Gastroesophageal sphincter (tissue), 4 donors: ENCODE measurements around the gene CENPS.

- PRO-cap: no peak
- RAMPAGE, long total RNA, 4 experiments: no peak in any of the 4 experiments
Measured at GRCh38 chr1:9337599-9338355, 45.1 kb downstream of the SPSB1 start.

- PRO-cap: unidirectional peak, minus-strand start at chr1:9429470
- RAMPAGE, long total RNA, 4 experiments: no peak in any of the 4 experiments
Measured at GRCh38 chr1:9429360-9429928, 109.8 kb upstream of the SLC25A33 start.

DNA sequence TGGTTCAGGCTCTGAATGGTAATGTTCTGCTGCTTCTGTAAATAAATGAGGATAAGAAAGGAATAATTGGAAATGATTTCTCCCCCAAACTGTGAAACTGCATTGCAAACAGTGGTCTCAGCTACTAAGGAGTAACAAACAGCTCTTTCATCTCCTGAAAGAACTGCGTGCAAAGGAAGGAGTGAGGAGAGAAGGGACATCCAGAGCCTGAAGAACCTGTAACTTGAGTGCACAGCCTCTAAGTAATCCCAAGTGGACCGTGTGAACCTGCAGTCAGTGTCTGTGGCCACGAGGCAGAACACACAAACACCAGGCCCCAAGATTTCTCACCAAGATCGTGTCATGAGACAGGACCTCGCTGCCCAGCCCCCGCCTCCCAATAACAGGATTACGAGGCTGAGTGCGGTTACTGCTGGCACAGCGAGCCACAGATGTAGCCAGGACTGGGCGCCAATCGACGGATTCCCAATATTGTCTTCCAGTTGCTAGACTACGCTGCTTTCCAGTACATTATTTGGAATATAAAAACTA lies 101.4 kb upstream of the SLC25A33 start:
- PRO-cap: bidirectional peak, plus-strand start at position 272 of the sequence, minus-strand start at position 216 of the sequence
- RAMPAGE, long total RNA, 4 experiments: no peak in any of the 4 experiments

DNA sequence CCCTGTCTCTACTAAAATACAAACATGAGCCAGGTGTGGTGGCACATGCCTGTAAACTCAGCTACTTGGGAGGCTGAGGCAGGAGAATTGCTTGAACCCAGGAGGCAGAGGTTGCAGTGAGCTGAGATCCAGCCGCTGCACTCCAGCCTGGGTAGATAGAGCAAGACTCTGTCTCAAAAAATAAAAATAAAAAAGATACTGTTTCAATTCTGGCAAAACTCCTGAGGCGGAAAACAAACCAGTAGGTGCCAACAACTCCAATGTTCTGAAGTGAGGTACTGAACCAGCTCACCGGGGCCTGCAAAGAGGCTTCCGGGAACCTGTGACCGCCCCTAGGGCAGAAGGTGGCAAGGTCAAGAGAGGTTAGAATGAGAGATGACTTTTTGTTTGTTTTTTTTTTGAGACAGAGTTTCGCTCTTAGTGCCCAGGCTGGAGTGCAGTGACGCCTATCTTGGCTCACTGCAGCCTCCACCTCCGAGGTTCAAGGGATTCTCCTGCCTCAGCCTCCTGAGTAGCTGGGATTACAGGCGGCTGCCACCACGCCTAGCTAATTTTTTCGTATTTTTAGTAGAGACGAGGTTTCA lies 92.1 kb upstream of the SLC25A33 start:
- PRO-cap: no peak
- RAMPAGE, long total RNA, 4 experiments: no peak in any of the 4 experiments

- PRO-cap: no peak
- RAMPAGE, long total RNA, 4 experiments: no peak in any of the 4 experiments
Measured at GRCh38 chr1:9448266-9448899, 90.9 kb upstream of the SLC25A33 start.

GRCh38 chr1:9459668-9460559 lies 79.4 kb upstream of the SLC25A33 start:
- PRO-cap: no peak
- RAMPAGE, long total RNA, 4 experiments: no peak in any of the 4 experiments

DNA sequence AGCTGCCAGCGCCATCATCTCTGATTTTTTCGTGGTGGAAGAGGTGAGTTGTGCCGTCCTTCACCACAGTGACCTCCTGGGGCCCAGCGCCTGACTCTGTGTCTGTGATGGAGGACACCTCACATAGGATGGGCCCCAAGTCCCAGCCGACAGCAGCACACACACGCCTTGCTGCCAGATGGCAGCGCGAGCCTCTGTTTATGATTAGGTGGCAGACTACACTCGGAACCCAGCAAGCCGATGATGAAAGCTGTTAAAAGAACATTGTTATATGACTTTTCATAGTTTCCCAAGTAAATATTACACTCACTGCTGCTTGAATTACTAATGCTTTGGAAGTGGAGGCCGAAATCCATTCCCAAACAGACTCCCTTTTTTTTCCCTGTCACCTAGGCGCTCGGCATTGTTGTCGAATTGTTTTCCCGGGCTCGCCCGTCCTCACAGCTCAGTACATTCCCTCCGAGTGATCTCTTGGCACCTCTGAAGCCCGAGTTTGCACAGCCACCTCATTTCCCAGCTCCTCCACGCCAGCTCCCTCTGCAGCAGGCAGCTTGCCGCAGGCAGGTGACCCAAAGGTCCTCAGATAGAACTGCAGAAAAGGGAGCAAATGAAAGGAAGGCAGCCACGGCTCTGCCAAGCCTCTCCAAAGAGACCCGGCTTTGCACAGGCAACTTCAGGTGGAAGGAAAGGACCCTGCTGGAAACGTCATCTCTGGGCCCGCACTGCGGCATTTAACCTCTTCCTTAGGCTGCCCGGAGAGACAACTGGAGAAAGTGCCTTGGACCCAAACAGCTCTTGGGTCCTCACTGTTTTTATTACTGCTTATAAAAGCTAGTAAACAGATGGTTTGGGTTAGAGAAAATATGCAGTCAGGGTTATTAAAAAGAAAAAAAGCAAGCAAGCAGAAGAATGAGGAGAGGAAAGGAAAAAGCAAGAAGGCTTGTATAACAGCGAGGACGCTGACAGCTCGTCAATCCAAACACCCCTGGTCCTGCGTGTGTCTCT lies 72.2 kb upstream of the SLC25A33 start:
- PRO-cap: bidirectional peak, plus-strand start at position 521 of the sequence, minus-strand start at position 196 of the sequence
- RAMPAGE, long total RNA, 4 experiments: no peak in any of the 4 experiments

GRCh38 chr1:9501016-9501616 lies 38.1 kb upstream of the SLC25A33 start:
- PRO-cap: no peak
- RAMPAGE, long total RNA, 4 experiments: no peak in any of the 4 experiments

DNA sequence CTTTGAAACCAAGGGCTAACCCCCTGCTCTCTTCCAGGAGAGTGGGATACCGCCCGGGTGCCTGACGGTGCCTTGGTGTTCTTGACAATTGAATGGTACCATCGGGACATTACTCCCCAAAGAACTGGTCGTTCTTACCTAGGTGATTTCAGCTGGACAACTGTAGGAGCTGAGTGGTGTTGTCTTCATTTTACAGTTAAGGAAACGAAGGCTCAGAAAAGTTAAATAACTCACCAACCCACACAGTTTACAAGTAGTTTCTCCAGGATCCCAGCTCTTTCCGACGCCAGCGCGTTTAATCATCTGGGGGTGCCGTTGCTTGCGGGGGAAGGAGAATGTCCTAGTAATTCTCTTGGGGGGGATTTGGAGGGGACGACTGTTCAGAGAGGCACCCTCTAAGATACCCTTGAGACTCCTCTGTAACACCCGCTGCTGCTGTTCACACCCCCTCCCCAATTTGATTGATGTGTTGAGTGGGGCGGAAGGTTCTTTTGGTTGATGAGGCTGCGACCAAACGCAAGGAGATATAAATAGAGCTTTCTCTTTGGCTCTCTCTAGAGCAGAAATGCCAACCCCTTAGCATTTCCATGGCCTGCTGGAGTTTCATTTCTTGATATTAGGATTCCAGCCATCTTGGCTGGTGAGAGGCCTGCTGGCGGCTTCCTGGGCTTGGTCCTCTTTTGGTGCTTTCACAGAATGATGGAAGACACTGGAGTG lies 1.8 kb downstream of the PIK3CD start:
- PRO-cap: no peak
- RAMPAGE, long total RNA, 4 experiments: no peak in any of the 4 experiments

DNA sequence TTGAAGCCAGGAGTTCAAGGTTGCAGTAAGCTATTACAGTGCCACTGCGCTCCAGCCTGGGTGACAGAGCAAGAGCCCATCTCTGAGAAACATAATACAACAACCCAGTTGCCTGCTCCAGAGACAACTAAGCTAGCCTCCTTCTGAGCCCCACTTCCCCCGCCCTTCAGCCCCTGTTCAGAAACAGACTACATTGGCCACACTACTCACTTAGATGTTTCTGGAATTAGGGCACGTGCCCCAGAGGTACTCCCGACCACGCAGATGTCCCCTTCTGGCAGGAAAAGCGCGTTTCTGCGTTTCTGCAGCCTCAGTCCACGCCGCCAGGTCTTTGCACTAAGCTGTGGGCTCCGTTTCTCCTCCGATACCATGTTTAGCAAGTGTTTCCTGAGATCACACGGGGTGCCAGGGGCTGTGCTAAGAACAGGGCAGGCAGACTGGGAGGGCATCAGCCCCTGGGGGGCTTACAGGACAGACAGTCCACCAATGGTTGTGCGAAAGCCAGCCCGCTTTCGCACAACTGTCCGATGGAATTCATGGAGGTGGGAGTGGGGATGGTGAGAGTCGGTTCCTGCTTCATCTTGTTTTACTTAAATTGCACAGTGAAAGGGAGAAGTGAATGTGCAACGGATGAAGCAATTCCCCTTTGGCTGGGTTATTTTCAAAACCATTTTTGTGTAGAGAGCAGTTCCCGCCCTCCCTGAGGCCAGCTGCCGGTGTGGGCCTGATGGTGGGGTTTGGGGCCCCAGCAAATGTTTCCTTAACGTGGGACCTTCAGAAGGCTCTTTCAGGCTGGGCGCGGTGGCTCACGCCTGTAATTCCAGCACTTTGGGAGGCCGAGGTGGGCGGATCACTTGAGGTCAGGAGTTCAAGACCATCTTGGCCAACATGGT lies 2.7 kb downstream of the PIK3CD start:
- PRO-cap: unidirectional peak, minus-strand start at position 588 of the sequence
- RAMPAGE, long total RNA, 4 experiments: no peak in any of the 4 experiments

DNA sequence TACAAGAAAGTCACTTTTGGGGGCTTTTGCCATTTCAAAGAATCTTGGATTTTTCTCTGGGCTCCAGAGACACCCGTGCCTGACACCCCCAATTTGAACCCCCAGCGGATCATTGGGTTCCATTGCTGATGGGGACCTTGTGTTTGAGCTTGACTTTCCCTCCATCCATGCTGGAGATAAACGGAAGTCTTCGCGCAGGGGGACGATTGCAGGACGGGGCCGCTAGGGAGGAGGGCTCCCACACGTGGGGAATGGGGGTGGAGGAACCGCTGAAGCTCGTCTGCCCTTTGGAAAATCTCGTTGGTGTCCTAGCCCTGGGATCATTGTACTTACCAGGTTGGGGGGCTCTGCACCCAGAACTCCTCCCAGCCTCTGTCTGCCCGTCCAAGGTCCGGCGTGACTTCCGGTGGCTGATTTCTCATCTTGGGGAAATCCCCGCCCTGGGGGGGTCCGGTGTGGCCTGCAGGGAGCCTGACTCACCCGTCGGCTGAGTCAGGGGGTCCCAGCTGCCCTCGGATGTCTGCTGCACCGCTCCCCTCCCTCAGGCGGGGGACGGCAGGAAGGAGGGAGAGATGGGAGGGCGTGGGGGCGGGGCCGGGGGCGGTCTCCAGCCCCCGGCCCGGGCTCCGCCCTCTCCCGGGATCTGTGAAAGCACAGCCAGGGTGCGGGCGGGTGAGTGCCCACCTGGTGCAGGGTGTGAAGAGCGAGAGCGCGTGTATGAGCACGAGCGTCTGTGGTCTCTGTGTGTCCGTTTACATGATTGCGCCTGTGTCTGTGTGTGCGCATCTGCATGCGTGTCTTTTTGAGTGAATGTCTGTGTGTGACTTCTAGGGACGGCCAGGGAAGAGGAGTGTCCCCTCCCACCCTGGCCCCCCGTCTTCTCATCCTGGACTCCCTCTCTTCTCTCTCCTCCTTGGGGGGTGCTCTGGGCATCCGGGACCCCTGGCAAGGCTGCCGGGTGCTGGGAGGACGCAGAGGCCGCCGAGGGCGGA lies 35.8 kb downstream of the PIK3CD start:
- PRO-cap: no peak
- RAMPAGE, long total RNA, 4 experiments: start-site peak on the minus strand in 2 of 4 experiments, centred at positions 552 to 558 of the sequence, 25 to 85 reads per replicate

DNA sequence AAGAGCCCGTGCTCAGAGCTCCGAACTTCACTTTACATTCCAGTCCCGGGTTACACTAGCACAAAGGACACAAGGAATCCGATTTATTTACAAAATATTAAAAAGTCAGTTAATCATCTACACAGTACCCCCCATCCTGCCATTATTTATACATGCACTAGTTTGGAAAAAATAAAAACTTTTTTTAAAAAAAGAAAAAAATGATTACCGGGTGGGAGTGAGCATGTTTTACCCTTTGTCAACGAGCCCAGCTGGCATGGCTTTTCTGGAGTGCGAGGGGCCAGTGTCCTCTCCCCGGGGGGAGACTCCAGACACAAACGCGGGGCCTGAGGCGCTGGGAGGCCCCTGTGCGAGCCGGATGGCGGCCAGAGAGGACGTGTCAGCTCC lies 78.4 kb downstream of the PIK3CD start:
- PRO-cap: no peak
- RAMPAGE, long total RNA, 4 experiments: no peak in any of the 4 experiments

GRCh38 chr1:9931874-9932240 lies 11.3 kb downstream of the LZIC start:
- PRO-cap: no peak
- RAMPAGE, long total RNA, 4 experiments: no peak in any of the 4 experiments

DNA sequence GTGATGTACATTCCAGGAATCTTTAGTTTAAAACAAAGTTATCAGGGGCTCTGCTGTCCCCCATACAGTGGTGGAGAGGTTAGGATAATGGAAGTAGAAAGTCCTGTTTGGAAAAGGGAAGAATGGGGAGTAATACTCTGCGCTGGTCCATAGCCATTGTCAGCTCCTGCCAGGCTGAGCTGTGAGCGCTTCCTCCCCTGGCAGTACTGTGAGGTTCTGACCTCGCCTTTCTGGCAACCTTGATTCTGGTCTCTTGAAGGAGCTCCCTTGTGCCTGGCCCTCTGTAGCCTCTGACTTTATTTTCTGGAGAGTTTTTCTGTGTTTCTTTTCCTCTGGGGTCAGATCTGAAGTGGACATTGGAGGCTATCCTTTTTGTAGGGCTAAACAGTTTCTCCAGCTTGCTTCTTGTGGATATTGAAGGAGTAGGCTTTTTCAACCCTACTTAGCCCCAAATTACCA lies 13.6 kb downstream of the UBE4B start:
- PRO-cap: unidirectional peak, minus-strand start at position 210 of the sequence
- RAMPAGE, long total RNA, 4 experiments: no peak in any of the 4 experiments

DNA sequence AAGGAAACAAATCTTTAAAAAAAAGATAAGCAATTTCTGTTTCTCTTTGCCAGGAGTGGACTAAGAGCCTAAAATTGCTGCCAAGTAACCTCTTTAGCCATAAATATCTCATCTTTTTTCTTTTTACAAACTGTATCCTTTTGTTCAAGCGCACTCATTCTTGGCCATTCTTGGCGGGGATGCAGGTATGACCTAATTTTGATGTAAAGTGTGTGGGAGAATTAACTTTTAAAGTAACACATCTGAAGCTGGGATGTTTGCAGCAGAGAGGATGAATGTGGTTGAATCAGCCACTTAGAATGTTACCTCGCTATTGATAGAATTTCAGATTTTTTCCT lies 13.4 kb upstream of the KIF1B start:
- PRO-cap: no peak
- RAMPAGE, long total RNA, 4 experiments: no peak in any of the 4 experiments

GRCh38 chr1:10209543-10210414 lies 591 bp upstream of the KIF1B start:
- PRO-cap: bidirectional peak, plus-strand start at chr1:10210044, minus-strand start at chr1:10209924; bidirectional peak, plus-strand start at chr1:10210573, minus-strand start at chr1:10210327
- RAMPAGE, long total RNA, 4 experiments: no peak in any of the 4 experiments

GRCh38 chr1:10425675-10426464 lies 4.4 kb upstream of the CENPS start:
- PRO-cap: no peak
- RAMPAGE, long total RNA, 4 experiments: no peak in any of the 4 experiments

DNA sequence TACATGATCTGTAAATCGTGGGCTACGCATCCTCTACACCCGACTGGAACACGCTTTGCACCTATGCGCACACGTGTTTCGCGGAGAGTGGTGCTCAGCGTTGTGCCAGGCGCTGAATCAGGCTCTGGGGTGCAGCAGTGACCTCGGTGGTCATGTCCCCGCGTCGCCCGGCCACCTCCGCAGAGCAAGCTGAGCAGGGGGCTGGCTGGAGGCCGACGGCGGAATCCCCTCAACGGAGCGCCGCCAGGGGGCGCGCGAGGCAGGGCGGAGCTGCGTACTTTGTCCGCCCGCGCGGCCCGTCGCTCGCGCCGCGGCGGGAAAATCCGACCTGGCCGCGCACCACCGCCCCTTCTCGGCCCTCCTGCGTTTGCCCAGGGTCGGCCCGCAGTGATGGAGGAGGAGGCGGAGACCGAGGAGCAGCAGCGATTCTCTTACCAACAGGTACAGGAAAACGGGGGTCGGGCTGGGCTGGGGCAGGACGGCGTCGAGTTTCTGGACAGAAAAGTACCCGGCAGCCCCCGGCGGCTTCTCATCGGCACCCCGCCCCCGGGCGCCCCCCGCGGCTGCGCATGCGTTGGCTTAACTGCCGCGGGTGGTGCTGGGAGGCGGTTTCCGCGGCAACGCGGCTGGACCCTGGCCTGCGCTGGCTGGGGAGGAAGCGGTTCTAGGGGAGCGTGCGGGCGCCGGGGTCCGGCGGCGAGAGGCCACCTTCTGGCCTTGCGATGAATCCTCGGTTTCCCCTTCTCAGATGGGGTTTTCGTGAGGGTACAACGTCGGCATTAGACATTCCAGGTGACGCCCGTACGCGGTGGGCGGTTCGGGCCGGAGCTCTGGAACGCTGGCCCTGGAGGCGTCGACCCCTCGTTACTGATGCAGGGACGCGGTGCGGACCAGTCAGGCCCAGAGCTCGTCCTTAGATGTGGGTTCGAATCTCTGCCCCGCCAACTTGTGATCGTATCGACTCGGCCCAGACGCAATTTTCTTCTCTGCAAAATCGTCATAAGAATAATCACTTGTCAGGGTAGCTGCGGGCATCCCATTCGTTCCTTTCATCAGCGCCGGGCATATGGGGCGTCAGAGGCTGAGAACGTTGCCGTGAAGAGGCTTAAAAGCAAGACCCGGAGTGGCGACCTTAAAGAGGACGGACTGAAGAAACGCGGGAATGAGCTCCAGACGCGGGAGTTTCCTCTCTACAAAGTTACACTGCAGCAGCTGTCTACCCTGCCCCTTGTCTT lies at the start of gene CENPS:
CENPS (plus strand) TSS at position 306 of the 1,235 bp plus-strand sequence.
- PRO-cap: unidirectional peak, plus-strand start at position 628 of the sequence
- RAMPAGE, long total RNA, 4 experiments: start-site peak on the plus strand in 4 of 4 experiments, centred at positions 626 to 639 of the sequence, 11 to 62 reads per replicate

- PRO-cap: no peak
- RAMPAGE, long total RNA, 4 experiments: no peak in any of the 4 experiments
Measured at GRCh38 chr1:10629502-10629771, 154.7 kb downstream of the PEX14 start.

- PRO-cap: no peak
- RAMPAGE, long total RNA, 4 experiments: no peak in any of the 4 experiments
Measured at GRCh38 chr1:10655500-10656056, 140.9 kb downstream of the CASZ1 start.